Heart left ventricle (tissue), 7 donors: ENCODE results near the genes INSYN2A and EBF3.

- PRO-cap, 6 experiments: no peak in any of the 6 experiments
- RAMPAGE, long total RNA, 2 experiments: no peak in any of the 2 experiments
- RRBS: 10% methylated on average over 6 of the region's 33 CpGs
Measured at GRCh38 chr10:126386779-126387458, 1.4 kb downstream of the ADAM12 start.

DNA sequence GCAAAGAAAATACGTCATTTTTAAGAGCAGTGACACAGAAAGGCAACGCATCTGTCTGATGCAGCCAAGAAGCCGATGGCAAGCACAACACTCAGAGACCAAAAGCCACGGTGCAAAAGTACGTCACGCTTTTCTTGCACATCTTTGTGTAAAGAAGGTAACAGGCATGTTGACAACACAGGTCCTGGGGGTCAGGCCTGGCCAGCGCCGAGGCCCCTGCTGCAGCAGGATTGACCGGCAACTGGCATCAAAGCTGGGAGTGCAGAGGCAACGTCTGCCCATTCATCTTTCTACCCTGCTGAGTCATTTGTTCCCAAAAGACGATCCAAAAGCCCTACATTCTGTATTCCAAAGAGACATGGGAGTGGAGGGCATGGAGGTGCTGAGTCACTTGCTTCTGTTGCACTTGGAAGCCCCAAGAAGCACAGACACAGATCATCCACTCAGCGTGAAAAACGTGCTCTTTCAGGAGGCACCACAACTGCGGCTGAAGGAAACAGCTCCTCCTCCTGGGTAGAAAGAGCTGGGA is 71.0 kb upstream of the ADAM12 start:
- PRO-cap, 6 experiments: no peak in any of the 6 experiments
- RAMPAGE, long total RNA, 2 experiments: no peak in any of the 2 experiments
- RRBS: no CpG with 5 or more reads among the region's 14 CpGs

- PRO-cap, 6 experiments: peak in 3 of 6 experiments; most common plus-strand start chr10:127196495 (in 2); most common minus-strand start chr10:127196393 (in 2)
- RAMPAGE, long total RNA, 2 experiments: no peak in any of the 2 experiments
- RRBS: 2% methylated on average over 59 of the region's 118 CpGs
Measured at GRCh38 chr10:127195772-127196632, at the start of gene INSYN2A. Gene INSYN2A (minus strand): TSS chr10:127196591.

DNA sequence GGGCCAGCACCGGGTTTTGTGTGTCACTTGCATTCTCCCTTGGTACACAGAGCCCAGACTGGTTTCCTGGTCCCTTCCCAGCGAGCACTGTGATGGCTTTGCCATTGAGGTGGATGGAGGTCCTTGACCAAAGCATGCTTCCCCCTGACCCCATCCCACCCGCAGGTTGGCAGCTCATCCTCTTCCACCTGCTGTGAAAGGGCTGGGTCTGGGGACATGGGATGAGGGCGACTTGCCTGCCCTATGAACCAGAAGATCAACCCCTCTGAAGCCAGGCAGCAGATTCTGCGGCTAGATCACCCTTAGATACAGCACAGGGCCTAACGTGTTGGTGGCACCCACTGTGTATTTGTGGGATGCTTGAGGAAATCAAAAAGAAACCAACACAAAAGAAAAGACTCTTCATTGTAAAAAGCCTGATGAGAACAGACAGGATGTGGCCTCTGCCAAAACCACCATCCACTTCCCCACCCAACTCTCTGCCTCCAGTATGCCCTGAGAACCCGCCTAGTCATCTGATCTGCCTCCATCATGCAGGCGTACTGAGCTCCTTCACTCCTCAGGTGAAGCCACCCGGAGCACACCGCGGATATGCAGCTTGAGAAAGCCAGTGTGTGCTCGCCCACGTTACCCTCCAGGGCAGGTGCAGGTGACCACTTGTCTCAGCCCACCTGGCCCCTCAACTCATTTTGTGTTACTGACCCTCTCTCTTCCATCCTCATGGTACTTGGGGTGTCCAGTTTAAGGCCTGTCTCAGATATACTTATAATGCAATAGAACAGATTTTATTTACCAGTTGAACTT is 97.2 kb upstream of the INSYN2A start:
- PRO-cap, 6 experiments: no peak in any of the 6 experiments
- RAMPAGE, long total RNA, 2 experiments: no peak in any of the 2 experiments
- RRBS: no CpG with 5 or more reads among the region's 13 CpGs

DNA sequence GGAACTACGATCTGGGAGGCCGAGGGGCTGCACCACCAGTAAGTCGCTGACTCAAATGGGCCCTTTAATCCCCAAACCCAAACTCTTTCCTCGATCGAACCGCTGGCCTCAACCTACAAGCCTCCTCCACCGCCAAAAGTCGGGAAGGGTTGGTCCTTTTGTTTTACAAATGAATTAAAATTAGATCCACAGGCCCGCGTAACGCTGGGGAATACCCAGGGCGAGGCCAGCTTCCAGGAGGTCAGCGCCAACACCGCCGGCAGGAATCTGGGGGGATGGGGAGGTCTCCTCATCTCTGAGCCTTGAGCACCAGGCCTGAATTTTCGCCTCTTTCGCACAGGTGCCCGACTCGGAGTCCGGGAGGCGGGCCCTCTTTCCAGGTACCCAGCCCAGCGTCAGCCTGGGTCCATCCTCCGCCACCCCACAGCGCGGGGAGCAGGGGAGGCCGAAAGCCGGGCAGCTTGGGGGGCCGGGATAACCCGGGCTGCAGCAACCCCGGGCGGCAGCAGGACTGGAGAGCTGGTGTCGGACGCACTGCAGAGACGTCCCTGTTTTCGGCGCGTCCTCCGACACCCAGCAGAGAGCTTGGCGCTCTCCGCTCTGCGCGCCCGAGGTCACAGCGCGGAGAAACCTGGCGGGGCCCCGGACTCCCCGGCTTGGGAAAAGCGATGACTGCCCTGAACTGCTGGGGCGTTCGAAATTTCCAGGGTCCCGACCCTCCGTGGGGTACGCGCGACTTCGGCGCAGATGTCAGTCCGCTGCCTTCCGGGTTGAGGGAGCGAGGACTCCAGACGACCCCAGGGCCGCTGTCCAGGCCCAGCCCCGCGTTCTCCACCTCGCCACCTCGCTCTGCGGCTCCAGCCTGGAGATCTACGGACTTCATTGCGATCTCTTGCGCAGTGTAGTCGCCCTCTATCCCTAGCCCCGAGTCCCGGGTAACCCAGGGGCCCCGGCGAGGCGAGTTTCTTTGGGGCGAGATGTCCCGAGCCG is 867 bp upstream of the FOXI2 start:
- PRO-cap, 6 experiments: peak in 1 of 6 experiments; most common plus-strand start position 424 of the sequence (in 1); most common minus-strand start position 112 of the sequence (in 1)
- RAMPAGE, long total RNA, 2 experiments: no peak in any of the 2 experiments
- RRBS: 2% methylated on average over 16 of the region's 80 CpGs

GRCh38 chr10:127886439-127887050 is 6.2 kb downstream of the CLRN3 start:
- PRO-cap, 6 experiments: no peak in any of the 6 experiments
- RAMPAGE, long total RNA, 2 experiments: no peak in any of the 2 experiments
- RRBS: no CpG with 5 or more reads among the region's 12 CpGs

DNA sequence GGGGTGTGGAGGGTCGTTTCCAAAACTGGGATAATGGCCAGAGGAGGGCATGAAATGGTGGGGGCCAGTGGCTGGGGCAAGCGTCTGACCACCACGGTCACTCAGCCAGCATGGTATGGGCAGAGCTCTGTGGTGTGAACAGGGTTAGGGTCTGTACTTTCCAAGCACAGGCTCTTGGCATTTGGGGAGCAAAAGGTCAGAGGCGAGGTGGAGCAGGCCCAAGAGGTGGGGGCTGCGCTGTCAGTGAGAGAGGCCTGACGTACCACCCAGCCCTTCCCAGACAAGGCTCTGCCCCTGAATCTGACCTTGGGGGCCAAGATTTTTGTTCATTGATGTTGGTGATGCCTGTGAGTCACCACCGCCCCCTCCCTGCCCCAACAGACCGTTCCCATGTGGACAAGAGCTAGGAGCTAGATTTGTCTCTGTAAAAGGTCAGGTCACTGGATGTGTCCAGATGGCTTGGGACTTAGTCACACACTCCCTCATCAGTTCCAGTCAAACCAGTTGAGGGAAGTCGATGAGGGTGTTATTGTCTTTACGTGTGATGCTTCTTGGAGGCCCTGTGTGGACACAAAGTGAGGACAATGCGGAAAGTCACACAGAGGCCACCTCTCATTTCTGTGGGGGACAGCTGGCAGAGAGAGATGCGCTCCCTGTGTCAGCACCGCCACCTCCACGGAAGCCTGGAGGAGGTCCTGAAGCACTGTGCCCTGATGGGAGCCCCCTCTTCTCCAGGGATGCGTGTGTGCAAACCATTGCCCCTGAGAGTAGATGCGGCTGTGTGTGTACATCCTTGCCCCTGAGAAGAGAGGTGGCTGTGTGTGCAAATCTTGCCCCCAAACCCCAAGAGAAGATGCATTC is 1.8 kb downstream of the PTPRE start:
- PRO-cap, 6 experiments: peak in 3 of 6 experiments; most common plus-strand start position 498 of the sequence (in 1); most common minus-strand start position 302 of the sequence (in 3)
- RAMPAGE, long total RNA, 2 experiments: no peak in any of the 2 experiments
- RRBS: no CpG with 5 or more reads among the region's 16 CpGs

DNA sequence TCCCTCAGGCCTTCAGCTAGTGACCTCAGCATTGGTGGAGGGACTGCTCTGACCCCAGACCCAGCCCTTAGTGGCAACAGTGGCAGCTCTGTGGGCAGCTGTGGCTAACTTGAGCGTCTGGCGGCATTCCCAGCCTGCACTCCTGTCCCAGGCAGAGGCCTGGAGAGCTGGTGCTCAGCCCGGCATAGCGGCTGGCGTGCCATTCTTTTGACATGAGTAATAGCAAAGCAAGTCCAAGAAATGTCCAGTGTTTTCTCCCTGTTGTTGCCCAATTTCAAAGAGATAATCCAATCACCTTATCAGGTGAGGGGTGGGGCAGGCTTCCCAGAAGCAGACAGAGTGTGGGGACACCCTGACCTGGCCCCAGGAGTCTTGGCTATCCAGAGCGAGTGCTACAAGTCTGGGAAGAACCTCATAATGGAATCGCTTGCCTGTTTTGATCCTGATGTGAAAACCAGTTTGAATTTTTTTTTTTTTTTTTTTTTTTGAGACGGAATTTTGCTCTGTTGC is 16.1 kb downstream of the PTPRE start:
- PRO-cap, 6 experiments: peak in 5 of 6 experiments; most common plus-strand start position 383 of the sequence (in 5); most common minus-strand start position 72 of the sequence (in 2)
- RAMPAGE, long total RNA, 2 experiments: no peak in any of the 2 experiments
- RRBS: no CpG with 5 or more reads among the region's 8 CpGs

DNA sequence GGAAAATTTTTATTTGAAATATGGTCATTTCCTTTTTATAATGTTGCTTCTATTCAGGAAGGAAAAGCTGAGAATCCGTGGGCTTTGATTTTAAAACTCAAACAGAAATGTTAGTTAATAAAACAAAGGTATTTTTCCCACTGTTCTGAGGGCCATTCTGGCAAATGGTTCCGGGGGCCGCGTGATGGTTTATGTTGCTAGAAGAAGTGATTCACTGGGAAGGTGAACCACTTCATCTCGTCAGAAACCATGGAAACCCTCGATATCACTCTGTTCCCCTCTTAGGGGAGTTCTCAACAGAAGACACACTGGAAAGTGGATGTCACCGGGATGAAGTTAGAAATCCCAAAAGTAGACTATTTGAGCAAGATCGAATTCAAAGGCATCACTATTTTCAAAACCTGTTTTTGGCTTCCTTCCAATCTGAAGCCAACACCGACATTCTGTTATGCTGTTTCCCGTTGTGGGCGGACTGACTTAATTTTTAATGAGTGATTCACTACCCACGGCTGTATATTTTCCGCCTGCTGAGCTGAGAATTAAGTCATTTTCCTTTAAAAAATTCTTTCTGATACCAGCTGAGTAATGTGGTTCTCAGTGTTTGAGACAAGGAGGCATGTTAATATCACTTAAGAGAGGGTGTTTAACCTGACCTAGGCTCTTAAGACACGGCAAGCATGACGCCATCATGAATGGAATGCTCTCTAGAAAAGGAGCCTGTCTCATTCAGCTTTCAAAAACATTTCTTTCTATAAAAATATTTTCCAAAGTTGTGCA is 84.1 kb downstream of the PTPRE start:
- PRO-cap, 6 experiments: no peak in any of the 6 experiments
- RAMPAGE, long total RNA, 2 experiments: no peak in any of the 2 experiments
- RRBS: 57% methylated on average over 1 of the region's 15 CpGs

DNA sequence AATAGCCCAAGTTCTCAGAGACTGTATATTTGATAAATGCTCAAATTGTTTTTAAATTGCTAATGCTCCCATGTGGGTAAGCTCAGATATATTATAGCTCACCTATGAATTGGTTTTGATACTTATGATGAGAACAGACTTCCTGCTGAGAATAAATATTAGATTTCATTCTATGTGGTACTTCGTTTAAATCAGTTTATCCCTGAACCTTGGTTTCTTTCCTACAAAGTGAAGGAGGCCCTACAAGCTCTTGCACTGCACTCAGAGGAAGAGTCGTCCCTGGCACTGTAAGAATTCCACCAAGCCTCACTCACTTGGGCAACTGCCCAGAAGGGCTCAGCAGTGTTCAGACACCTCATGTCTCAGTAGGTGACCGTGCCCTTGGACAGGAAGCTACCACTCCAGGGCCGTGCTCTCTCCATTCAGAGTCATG is 93.6 kb downstream of the PTPRE start:
- PRO-cap, 6 experiments: no peak in any of the 6 experiments
- RAMPAGE, long total RNA, 2 experiments: no peak in any of the 2 experiments
- RRBS: no CpG with 5 or more reads among the region's 4 CpGs

DNA sequence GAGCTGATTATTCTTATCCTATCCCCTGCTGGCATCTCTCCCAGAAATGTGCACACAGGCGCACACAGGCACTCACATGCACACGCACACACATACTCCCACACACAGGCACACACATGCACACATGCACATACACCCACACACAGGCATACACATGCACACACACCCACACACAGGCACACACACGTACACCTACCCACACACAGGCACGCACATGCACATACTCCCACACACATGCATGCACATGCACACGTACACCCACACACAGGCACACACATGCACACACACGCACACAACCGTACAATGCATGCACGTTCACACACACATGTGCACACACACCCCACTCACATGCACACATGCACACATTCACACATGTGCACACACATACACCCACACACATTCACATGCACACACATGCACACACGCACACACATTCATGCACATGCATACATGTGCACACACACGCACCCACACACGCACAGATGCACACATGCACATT is 59.4 kb downstream of the MKI67 start:
- PRO-cap, 6 experiments: no peak in any of the 6 experiments
- RAMPAGE, long total RNA, 2 experiments: no peak in any of the 2 experiments
- RRBS: no CpG with 5 or more reads among the region's 11 CpGs

DNA sequence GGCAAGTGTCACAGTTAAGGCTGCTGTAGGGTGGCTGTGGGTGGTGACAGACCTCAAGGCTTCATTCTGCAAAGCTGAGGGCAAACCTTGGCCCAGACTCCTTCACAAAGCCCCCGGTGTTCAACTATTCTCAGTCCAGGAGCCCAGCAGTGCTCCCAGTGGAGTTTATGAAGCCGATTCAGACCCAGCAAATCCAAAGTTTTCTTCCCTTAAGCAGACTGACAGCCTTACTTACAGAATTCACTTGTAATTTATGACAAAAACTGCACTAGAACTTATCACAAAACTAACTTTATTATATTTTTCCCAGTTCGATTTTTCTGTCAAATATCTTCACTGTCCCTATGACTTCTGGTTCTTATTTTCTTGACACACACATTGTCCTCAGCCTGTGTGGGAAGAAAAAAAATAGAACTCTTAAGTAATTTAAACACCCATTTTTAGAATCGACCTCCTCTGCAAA is 27.3 kb downstream of the MKI67 start:
- PRO-cap, 6 experiments: no peak in any of the 6 experiments
- RAMPAGE, long total RNA, 2 experiments: no peak in any of the 2 experiments
- RRBS: no CpG with 5 or more reads among the region's 4 CpGs

GRCh38 chr10:128107213-128108185 is 18.7 kb downstream of the MKI67 start:
- PRO-cap, 6 experiments: no peak in any of the 6 experiments
- RAMPAGE, long total RNA, 2 experiments: no peak in any of the 2 experiments
- RRBS: no CpG with 5 or more reads among the region's 16 CpGs

DNA sequence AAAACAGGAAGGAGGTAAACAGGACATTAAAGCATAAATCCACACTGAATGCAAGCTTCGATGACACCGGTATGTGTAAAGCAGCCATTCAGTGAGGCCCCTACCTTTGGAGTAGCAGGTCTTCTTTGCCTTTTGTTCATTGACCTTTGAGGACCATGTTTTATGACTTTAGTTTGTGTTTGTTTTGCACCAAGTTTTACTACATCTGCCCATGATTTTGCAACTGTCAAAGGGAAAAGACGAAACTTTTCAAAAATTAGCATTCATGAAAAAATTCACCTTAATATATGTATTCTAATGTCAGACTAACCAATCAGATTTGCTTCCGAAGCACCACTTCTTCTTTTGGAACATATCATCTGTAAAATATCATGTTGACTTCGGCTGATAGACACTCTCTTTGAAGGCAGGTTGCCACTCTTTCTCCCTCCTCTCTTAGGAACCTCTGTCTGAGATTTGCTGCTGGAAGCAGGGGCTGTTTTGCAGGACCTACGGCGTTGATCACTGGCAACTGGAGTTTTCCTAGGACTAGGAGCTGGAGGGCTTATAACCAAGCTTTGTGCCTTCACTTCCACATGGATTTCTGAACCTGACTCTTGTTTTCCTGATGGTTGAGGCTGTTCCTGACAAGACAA is 14.3 kb downstream of the MKI67 start:
- PRO-cap, 6 experiments: no peak in any of the 6 experiments
- RAMPAGE, long total RNA, 2 experiments: no peak in any of the 2 experiments
- RRBS: no CpG with 5 or more reads among the region's 7 CpGs

GRCh38 chr10:128851713-128852183 is 615.3 kb upstream of the MGMT start:
- PRO-cap, 6 experiments: no peak in any of the 6 experiments
- RAMPAGE, long total RNA, 2 experiments: no peak in any of the 2 experiments
- RRBS: no CpG with 5 or more reads among the region's 8 CpGs

DNA sequence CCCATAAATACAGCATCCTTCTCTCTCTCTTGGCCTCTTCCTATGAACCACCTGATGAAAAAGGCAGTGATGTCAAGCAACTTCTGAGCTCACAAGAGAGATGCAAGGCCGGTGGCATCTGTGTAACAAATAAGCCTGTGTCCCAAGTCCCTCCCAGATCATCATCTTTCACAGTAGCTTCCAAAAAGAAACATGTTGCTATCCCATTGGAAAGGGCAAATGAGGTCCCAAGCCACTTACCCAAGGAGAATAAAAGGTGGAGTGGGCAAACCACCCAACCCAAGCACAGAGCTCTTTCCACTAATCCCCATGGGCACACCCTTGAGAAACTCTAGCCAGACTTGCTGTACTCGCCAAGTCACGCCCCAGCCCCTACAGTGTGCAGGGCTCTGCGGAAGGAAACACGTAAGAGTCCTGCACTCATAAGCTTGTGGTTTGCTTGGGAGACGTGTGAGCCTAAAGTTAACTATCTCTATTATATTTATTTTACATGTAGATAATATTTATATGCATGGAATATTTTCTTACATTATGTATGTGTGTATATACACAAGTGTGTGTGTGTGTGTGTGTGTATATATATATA is 430.5 kb upstream of the MGMT start:
- PRO-cap, 6 experiments: no peak in any of the 6 experiments
- RAMPAGE, long total RNA, 2 experiments: no peak in any of the 2 experiments
- RRBS: no CpG with 5 or more reads among the region's 6 CpGs

- PRO-cap, 6 experiments: no peak in any of the 6 experiments
- RAMPAGE, long total RNA, 2 experiments: no peak in any of the 2 experiments
- RRBS: no CpG with 5 or more reads among the region's 14 CpGs
Measured at GRCh38 chr10:129331676-129332175, 135.3 kb upstream of the MGMT start.

- PRO-cap, 6 experiments: peak in 6 of 6 experiments; most common plus-strand start chr10:129964385 (in 3); most common minus-strand start chr10:129964274 (in 6)
- RAMPAGE, long total RNA, 2 experiments: no peak in any of the 2 experiments
- RRBS: under 1% methylated on average over 9 of the region's 89 CpGs
Measured at GRCh38 chr10:129964001-129964634, at the start of gene EBF3. Gene EBF3 (minus strand): TSS chr10:129964274.

GRCh38 chr10:131916167-131917199 is 15.7 kb downstream of the PPP2R2D start:
- PRO-cap, 6 experiments: no peak in any of the 6 experiments
- RAMPAGE, long total RNA, 2 experiments: no peak in any of the 2 experiments
- RRBS: no CpG with 5 or more reads among the region's 27 CpGs

DNA sequence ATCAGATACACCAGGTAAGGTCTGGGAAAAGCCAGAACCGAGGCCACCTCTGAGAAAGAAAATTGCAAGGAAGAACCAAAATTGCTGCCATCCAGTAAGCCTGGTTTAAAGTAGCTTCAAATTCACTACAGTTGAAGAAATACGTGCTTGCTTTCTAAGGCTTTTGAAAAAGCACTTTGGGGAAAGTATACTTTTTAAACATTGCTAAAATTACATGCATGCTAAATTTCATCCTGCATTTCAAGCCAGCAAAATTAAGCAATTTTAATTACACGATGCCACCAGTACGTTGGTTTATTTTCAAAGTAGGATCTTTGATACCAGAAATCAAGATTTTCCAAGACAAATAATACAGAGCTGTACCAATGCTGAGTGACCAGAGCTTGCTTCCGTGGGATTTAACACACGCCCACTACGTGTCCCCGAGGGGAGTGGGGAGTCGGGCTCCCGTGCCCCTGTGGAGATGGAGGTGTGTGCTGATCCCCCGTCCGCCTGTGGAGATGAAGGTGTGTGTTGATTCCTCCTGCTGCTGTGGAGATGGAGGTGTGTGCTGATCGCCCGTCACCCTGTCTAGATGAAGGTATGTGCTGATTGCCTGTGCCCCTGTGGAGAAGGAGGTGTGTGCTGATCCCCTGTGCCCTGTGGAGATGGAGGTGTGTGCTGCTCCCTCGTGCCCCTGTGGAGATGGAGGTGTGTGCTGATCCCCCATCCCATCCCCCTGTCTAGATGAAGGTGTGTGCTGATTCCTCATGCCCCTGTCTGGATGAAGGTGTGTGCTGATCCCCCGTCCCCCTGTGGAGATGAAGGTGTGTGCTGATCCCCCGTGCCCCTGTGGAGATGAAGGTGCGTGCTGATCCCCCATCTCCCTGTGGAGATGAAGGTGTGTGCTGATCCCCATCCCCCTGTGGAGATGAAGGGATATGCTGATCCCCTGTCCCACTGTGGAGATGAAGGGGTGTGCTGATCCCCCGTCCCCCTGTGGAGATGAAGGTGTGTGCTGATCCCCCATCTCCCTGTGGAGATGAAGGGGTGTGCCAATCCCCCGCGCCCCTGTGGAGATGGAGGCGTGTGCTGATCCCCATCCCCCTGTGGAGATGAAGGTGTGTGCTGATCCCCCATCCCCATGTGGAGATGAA is 24.6 kb downstream of the BNIP3 start:
- PRO-cap, 6 experiments: no peak in any of the 6 experiments
- RAMPAGE, long total RNA, 2 experiments: no peak in any of the 2 experiments
- RRBS: no CpG with 5 or more reads among the region's 22 CpGs